ENCODE data around the genes PRKACG and TJP2.

DNA sequence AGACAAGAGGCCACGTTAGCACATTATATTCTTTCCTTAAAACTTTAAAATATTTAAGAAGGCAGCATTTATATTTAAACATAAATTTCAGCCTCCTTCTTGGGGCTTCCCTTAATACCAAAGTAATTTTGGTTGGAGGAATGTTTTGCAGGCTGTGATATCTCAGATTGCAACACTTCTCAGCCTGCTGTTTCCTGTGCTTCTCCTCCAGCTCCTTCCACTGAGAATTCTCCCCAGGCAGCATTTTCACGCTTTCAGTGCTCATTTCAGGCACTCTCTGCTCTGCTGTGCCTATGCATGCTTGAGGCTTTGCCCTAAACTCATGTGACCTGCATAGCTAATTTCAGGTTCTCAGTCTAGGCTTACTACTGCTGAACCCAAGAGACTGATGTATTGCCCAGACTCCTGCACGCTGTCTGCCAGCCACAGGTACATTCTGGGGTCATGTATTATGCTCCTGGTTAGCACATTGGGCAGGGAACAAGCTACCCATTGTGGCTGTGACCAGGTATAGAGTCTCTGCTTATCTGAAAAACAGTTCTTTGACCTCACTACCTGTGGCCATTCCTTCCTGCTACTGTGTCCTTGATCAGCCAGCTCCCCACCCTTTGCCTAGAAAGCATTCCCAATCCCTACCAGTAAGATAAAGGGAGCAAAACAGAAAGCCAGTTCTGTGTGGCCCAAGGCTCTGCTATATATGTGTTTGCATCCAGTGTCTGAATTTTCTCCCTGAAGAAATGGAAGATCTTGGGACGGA is 34.6 kb downstream of the PIP5K1B start:
- PRO-cap = no peak
- RAMPAGE, long total RNA, 2 experiments = no peak in any of the 2 experiments

GRCh38 chr9:68861403-68862005 is 81.6 kb downstream of the PABIR1 start:
- PRO-cap = no peak
- RAMPAGE, long total RNA, 2 experiments = no peak in any of the 2 experiments

- PRO-cap = no peak
- RAMPAGE, long total RNA, 2 experiments = no peak in any of the 2 experiments
These were observed at the start of gene PRKACG for GRCh38 chr9:69013762-69014330. Gene PRKACG, minus strand, starts transcription at chr9:69014113.

GRCh38 chr9:69036350-69036828 is 837 bp downstream of the FXN start:
- PRO-cap = unidirectional peak, minus-strand start at chr9:69036532
- RAMPAGE, long total RNA, 2 experiments = no peak in any of the 2 experiments

GRCh38 chr9:69036829-69037411 is 1.4 kb downstream of the FXN start:
- PRO-cap = no peak
- RAMPAGE, long total RNA, 2 experiments = no peak in any of the 2 experiments

DNA sequence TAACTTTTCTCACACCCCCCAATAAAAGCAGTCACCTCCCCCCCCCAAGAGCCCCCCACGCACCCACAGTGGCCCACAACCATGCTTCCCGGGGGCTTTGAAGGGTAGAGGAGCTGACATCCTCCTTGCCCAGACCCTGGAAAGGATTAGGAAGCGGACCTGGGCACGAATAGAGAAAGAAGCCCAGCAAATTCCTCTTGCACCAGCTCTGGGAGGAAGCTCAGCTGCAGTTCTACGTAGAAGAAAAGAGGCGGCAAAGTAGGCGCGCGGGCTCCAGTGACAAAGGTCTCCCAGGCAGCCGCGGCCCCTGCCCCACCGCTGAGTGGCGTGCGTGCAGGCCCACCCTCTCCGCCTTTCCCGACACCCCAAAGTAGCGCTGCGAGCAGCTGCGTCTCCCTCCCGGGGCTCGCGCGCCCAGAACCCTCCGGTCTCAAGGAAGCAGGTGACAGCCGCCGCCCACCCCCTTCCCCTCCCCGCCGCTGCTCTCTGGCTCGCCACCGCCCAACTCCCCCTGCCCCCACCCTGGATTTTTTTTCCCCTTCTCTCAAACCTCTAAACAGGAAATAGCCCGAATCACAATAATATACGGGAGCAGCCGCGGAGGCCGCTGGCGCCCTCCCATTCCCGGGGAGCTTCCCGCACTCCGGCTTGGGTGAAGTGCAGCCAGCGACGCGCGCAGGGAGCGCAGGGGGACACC is 53.0 kb upstream of the TJP2 start:
- PRO-cap = bidirectional peak, plus-strand start at position 189 of the sequence, minus-strand start at position 432 of the sequence; bidirectional peak, plus-strand start at position 641 of the sequence, minus-strand start at position 650 of the sequence
- RAMPAGE, long total RNA, 2 experiments = start-site peak on the plus strand in 1 of 2 experiments, centred at position 245 of the sequence, 25 reads per replicate

DNA sequence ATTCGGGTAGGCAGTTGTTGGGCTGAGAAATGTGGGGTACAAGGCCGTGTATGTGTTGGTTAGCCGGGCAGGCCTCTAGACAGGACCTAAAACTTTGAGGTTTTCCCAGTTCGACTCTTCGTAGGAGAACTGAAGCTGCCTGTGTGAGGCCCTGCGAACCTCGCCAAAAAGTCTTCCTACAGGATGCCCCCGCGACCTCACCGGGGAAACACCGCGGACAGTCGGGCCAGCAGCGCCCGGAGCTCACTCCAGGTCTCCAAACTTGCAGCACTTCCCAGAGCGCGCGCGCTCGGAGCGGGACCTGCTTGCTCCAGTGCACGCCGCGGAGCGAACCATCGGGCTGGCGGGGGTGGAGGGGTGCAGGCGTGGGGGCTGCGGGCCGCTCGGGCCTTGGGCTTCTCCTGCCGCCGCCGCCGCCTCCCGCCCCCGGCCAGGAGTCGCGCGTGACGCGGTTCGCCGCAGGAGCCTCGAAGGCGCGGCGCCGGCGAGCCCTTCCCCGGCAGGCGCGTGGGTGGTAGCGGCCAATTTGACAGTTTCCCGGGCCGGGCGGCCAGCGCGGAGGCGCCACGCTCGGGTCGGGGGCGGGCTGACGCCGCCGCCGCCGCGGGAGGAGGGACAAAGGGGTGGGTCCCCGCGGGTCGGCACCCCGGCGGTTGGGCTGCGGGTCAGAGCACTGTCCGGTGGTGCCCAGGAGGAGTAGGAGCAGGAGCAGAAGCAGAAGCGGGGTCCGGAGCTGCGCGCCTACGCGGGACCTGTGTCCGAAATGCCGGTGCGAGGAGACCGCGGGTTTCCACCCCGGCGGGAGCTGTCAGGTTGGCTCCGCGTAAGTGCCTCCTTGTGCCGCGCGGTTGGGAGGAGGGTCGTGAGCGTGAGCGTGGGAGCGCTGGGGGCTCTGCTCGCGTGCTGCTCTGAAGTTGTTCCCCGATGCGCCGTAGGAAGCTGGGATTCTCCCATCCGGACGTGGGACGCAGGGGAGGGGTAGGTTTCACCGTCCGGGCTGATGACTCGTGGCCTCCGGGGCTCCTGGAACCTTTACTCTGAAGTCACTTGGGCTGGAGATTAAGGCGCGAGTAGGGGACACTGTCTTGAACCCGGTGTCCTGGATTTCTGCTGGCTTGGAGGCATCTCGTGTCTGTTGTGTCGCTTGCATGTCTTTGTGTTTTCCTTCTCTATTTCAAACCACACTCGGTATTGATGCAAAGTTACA is at the start of gene TJP2:
TSS of gene TJP2 (plus strand) at position 668 of the 1,207 bp plus-strand sequence.
- PRO-cap = bidirectional peak, plus-strand start at position 673 of the sequence, minus-strand start at position 287 of the sequence
- RAMPAGE, long total RNA, 2 experiments = start-site peak on the plus strand in 1 of 2 experiments, centred at position 674 of the sequence, 34 reads per replicate

- PRO-cap = no peak
- RAMPAGE, long total RNA, 2 experiments = no peak in any of the 2 experiments
These were observed 12.5 kb downstream of the TJP2 start for GRCh38 chr9:69186310-69187256.

DNA sequence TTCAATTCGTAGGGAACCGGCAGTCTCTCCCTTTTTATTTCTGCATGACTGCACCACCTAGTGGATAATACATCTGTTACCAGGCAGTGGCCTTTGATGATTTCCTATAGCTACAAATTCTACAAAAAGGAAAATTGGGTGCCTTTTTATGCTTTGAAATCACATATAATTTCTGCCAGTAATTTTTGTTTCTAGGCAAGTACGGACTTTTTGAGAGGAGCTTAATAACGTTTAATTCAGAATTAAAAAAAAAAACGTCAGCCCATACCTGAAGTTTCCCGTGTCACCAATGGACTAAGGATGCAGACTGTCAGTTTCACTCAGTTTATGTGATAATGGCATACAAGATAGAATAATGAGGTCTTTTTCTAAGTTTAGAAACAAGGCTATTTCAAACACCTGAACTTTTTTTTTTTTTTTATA is 19.2 kb downstream of the TJP2 start:
- PRO-cap = no peak
- RAMPAGE, long total RNA, 2 experiments = no peak in any of the 2 experiments

DNA sequence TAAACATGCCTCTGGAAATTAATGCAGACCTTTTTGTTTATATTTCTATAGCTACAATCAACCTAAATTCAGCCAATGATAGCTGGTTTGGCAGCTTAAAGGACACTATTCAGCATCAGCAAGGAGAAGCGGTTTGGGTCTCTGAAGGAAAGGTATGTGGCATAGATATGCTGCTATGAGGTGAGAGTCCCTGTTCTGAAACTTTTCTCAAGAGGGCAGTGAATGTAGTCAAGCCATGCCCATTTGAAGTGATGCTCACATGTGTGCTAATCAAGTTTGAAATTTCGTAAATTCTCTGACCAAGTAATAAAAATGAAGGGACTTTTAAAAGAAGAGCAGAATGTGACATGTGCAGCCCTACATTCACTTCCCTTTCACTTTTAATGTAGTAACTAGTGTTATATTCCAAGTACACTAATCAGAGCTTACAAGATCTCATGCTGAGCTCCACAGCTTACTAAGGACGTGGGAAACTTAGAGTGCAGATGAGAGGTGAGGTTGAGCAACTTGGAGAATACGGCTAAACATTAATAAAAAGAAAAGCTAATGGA is 72.6 kb downstream of the TJP2 start:
- PRO-cap = no peak
- RAMPAGE, long total RNA, 2 experiments = no peak in any of the 2 experiments

DNA sequence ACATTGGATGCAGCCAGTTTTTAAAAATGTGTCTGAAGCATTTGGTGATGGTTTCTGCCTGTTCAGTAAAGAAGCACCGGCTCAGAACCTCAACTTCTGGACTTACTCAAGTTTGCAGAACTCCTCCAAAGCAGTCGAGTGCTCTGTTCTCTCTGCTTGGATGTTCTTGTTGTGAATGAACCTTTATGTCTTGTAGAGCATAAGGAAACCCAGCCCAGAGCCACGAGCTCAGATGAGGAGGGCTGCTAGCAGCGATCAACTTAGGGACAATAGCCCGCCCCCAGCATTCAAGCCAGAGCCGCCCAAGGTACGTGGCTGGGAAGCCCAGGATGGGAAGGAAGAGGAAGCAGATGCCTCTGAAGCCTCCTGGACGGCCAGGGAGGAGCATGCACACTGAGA is 75.1 kb downstream of the TJP2 start:
- PRO-cap = no peak
- RAMPAGE, long total RNA, 2 experiments = no peak in any of the 2 experiments

DNA sequence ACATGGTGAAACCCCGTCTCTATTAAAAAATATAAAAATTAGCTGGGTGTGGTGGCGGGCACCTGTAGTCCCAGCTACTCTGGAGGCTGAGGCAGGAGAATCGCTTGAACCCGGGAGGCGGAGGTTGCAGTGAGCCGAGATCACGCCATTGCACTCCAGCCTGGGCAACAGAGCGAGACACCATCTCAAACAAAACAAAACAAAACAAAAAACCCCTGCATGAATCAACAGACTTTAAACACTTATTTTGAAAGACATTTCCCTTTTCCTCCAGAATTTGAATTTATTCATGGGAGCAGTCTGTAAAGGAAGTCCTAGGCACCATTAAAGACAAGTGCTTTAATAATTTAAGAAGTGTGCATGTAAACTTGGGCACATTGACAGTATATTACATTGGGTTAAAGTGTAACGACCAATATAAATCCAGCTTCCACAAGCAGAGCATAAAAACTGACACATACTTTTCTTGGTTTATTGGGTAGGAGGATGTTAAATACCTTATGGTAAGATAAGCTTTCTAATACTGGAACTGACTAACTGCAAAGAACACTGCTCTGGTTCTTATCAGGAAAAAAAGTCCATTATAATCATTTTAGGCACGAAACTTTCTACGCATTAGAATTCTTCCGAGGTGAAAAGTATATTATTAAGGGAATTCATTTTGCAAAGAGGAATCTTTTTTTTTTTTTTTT is 1.2 kb upstream of the ENTREP1 start:
- PRO-cap = no peak
- RAMPAGE, long total RNA, 2 experiments = no peak in any of the 2 experiments

GRCh38 chr9:69379565-69380188 is 54.7 kb downstream of the ENTREP1 start:
- PRO-cap = no peak
- RAMPAGE, long total RNA, 2 experiments = no peak in any of the 2 experiments

GRCh38 chr9:69758901-69759236 is 942 bp downstream of the PTAR1 start:
- PRO-cap = no peak
- RAMPAGE, long total RNA, 2 experiments = no peak in any of the 2 experiments

DNA sequence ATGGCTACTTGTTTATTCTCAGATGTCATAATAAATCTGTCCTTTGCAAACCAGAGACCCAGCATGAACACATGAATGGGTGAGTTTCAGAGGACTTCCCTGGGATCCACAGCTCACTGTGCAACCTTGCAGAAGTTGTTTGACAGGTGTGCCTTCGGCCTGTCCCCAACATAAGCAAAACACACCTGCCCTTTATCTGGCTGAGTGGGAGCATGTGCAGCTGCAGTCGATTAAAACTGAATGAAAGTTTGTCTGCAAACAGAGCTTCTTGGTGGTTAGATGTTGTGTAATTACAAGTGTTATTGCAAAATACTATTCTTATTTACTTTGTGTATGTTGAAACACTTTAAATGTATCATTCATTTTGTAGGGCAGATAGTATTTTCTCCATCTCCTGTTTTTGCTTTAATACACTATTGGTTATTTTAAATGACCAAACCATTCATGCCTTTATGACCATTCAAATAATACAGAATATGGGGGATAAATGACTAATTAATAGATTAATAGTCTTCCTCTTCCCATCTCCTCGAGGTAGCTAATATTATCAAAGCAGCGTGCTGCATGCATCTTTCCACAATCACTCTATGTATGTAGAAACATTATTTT is 36.1 kb downstream of the MAMDC2 start:
- PRO-cap = no peak
- RAMPAGE, long total RNA, 2 experiments = no peak in any of the 2 experiments

DNA sequence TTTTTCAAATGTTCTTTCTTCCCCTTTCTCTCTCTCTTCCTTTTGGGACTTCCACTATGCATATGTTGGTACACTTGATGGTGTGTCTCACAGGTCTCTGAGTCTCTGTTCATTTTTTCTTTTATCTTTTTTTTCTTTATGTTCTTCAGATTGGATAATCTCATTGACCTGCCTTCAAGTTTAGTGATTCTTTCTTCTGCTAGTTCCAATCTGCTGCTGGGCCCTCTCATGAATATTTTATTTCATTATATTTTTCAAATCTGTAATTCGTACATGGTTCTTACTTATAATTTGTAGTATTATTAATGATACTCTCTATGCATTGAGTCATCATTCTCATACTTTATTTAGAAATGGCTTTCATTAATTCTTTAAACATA is 69.1 kb upstream of the SMC5 start:
- PRO-cap = no peak
- RAMPAGE, long total RNA, 2 experiments = start-site peak on the minus strand in 1 of 2 experiments, centred at position 290 of the sequence, 5 reads per replicate

- PRO-cap = unidirectional peak, minus-strand start at chr9:70409783
- RAMPAGE, long total RNA, 2 experiments = no peak in any of the 2 experiments
These were observed 4.7 kb downstream of the KLF9 start for GRCh38 chr9:70409670-70410268.

DNA sequence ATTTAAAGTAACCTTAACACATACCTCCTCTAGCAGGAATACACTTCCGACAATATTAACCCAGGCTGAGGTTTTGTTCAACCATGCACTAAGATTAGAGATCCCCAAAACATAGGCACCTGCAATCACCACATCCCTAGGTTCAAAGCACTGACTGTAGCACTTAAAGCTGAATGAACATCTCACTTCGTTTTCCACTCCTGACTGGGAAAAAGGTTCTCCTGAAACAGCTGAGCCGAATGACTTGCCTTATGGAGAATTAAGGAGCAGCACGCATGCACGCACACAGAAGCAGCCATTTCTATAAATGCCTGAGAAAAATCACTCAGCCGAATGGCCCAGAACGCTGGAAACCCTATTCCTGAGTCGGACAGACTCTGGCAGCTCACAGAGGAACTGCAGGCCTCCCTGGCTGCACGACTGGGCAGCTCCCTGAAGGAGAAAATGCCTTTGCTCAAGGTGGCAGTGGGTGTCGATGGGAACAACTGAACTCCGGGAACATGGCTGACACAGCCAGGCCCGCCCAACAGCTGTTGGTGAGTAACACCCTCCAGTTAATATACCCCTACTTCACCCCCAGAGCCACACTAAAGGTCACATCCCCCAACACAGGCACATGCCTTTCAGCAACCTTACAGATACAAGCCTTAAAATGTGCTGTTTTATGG is 3.5 kb downstream of the KLF9 start:
- PRO-cap = unidirectional peak, plus-strand start at position 252 of the sequence; bidirectional peak, plus-strand start at position 388 of the sequence, minus-strand start at position 384 of the sequence; bidirectional peak, plus-strand start at position 489 of the sequence, minus-strand start at position 434 of the sequence
- RAMPAGE, long total RNA, 2 experiments = no peak in any of the 2 experiments

DNA sequence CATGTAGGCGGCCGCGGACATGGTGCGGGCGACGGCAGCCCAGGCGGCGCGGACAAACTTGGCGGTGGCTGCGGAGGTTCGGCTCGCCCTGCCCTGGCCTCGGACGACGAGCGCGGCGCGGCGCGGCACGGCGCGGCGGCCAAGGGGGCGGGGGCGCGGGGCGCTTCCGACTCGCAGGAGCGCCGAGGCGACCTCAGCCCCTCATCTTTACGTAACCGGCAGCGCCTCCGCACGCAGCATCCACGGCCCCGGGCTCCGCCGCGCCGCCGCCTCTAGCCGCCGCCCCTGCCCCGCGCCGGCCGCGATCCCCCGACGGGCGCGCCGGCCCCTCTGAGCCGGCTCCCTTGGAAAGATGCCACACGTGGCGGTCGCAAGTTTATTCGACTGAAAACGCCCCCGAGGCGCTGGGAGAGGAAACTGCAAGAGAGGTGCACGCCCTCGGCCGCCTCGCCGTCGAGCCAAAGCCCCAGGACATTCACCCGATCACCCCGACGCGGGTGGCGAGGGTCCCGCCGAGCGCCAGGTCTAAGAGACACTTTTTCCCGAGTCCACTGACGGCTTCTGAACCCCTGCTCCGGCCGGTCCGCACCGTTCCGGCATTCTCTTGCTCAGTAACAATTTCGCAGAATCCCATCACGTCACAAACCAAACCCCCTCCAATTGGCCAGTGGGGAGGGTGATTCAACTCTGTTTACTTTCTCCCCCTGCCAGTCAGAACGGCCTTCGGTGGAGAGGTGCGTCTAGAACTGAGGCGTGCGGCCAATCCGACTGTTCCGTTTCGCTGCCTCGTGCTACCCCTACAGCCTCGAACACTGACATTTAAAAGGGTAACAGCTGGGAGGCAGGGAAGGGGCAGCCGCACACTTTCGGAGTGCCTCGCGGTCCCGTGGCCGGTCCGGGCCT is 863 bp downstream of the KLF9 start:
- PRO-cap = bidirectional peak, plus-strand start at position 204 of the sequence, minus-strand start at position 101 of the sequence; bidirectional peak, plus-strand start at position 488 of the sequence, minus-strand start at position 527 of the sequence; bidirectional peak, plus-strand start at position 743 of the sequence, minus-strand start at position 606 of the sequence
- RAMPAGE, long total RNA, 2 experiments = start-site peak on the plus strand in 2 of 2 experiments, centred at positions 734 to 857 of the sequence, 16 to 30 reads per replicate; start-site peak on the minus strand in 1 of 2 experiments, centred at positions 612 to 776 of the sequence, 18 to 55 reads per replicate

GRCh38 chr9:70420170-70421121 is 6.0 kb upstream of the KLF9 start:
- PRO-cap = bidirectional peak, plus-strand start at chr9:70420288, minus-strand start at chr9:70420044; bidirectional peak, plus-strand start at chr9:70420637, minus-strand start at chr9:70420575; bidirectional peak, plus-strand start at chr9:70420989, minus-strand start at chr9:70420899
- RAMPAGE, long total RNA, 2 experiments = start-site peak on the minus strand in 1 of 2 experiments, at chr9:70420880-70420911 at its widest, 13 reads per replicate